SJCRH30 (cell line): ENCODE results near the genes PTPRG and CADPS.

DNA sequence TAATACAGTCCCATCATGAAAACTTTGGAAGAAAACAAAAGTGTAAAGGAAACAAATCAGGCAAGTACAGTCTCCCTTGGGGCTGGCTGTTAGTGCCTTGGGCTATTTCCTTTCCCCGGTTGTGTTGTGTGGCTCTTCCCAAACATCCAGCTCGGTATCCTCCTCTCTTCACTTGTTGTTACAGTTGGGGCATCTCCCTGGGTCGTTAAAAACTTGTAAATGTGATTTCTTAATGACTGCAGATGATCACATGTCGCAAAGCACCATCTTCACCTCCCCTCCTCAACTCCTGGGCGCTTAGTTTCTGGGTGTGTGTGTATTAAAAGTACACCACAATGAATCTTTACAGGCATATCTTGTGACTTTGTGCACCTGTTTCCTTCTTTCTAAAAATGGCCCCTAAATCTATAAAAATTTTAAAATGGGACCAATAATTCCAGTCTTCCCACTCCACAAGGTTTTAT, 4.7 kb upstream of the FAM3D start:
- RAMPAGE, long total RNA = no peak

DNA sequence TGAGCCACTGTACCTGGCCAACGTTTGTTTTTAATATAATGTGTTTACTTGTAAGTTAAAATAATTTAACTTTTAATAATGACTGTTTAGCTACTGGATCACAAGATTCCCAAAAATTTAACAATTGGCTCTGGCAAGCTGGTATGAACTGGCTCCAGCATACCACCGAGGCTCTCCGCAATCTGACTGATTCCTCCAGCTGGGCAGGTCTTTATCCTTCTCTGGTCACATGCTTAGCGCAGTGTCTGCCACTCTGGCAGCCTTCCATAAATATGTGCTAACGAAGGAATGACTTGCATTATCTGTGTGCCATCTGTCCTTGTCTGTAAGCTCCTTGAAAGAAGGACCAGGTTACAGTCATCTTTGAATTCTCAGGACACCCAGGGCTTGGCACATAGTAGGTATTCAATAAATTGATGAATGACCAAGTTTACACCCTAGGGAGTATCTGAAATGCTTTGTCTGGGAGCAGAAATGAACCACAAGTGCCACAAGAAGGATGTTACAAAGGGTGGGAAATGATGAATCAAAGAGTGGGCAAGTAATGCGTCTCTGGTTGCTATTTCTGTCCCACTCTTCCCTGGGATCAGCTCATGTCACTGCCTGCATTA, 16.4 kb upstream of the FAM3D start:
- RAMPAGE, long total RNA = no peak

GRCh38 chr3:59040744-59041301, 9.0 kb downstream of the CFAP20DC start:
- RAMPAGE, long total RNA = no peak

DNA sequence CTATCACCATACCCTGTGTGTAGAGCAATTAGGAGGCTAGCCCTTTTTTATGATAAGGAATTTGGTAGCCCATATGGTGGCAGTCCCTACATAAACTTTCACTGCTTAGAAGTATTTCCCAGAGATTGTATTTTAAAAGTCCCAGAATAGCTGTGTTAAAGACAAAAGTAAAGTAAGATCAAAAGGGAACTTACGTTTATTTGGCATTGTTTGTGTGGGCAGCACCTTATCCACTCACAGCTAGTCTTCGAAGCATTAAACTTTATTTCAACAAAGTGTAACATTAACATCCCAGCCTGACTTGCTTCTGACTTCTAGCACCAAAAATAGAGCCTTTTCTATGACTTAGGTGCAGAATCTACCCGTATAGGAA, 960.5 kb upstream of the CFAP20DC start:
- RAMPAGE, long total RNA = no peak

DNA sequence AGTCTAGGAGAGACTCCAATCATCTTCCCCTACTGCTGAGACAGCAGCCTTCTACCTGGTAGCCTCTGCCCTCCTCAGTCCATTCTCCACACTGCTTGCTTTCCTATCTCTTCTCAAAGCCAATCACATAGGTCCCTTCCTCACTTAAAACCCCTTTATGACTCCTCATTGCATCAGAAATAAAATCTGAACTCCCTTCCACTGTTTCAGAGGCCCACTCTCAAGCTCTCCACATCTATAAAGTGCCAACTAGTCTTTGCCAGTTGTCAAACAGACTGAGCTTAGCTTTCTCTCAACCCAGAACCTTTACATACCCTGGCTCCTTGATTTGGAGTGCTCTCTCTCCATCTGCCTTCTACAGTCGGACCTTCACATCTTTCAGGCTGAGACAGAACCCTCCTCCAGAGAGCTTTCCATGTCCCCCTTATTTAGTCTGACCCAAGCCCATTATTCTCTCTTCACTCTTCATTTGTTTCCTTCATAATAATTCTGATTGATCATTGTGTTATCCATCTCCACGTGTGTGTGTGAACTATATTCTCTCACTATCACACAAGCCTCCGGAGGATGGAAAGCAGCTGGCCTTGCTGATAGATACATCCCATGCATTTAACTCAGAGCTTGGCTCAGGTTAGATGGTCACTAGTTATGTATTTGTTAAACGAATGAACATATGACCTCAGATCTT, 1082.0 kb upstream of the CFAP20DC start:
- RAMPAGE, long total RNA = no peak

GRCh38 chr3:60224060-60224578, 1027.1 kb downstream of the FHIT start:
- RAMPAGE, long total RNA = no peak

- RAMPAGE, long total RNA = no peak
These were observed 1.2 kb downstream of the FHIT start for GRCh38 chr3:61249965-61250500.

DNA sequence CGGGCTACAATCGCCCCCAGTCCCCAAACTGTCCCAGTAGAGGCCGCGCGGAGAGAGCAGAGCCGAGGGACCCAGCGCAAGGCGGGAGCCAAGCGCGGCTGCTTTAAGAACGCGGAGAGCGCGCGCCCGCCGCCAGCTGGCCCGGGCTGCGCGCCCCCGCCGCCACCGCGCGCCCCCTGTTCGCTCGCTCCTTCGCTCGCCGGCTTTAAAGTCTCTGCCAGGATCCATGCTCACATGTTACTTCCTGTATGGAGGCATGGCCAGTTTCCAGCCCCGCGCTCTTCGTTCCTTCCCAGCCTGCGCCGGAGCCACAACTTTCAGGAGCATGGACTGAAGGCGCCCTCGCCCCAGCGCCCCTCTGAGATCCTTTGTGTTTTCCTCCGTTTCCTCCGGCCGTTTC, at the start of gene PTPRG:
Gene PTPRG, plus strand, starts transcription at position 235 of the 400 bp plus-strand sequence.
- RAMPAGE, long total RNA = no peak

DNA sequence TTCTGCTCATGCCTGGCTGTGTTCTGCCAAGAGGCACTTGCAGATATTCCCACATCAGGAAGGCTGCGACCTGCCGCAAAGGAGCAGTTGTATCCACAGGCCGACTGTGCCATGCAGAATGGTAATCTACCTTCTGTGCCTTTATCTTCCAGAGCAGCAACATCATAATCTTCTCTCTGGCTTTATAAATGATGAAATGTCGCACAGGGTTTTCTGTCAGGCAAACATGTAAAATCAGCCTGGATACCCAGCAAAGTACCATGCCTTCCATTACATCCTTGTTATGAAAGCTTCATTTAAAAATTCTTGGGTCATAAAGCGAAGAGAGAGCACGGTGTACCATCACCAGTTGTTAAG, 224.0 kb upstream of the C3orf14 start:
- RAMPAGE, long total RNA = no peak

DNA sequence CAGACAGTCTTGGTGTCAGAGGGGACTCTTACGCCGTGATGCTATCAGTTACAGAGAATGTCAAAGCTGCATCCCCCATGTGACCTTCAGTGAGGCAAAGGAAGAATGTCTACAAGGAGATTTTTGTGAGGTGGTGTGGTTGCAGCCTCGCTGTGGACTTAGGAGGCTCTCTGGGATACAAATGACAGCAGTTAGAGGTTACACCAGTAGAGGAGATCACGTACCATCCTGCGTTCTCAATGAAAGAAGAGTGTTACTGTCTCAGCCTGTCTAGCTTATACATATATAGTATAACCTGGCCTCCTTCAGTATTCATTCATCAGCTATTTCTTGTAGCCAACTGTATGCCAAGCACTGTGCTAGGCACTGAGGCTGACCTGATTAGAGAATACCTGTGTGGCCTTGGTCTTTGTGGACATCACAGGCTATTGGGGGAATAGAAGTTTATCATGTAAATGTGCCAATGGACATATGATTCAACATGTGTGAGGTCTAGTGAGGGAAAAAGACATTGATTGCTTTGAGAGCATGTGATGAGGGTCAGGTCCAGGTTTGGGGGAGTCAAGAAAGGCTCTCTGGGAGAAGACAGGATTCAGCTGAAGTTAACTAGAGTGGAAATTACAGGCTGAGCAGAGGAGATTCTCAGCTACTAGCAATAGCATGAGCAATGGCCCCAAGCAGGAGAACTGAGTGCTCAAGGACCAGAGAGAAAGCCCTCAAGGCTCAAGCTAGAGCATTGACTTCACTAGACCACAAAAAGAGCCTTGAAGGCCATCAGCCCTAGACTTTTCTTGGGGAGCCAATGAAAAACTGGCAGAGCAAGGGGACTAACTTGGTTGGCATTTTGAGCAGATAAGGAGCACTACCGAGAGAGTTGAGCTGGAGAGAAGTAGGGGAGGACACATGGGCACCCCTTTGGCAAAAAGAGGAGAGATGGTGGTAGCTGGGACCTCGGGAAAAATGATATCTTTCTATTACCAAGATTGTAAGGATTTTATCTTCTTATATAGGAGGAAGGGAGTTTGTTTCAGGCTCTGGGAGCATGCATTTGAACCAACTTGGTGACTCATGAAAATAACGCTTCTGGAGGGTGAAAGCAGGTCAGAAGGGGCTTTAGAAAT, 223.3 kb upstream of the C3orf14 start:
- RAMPAGE, long total RNA = no peak

DNA sequence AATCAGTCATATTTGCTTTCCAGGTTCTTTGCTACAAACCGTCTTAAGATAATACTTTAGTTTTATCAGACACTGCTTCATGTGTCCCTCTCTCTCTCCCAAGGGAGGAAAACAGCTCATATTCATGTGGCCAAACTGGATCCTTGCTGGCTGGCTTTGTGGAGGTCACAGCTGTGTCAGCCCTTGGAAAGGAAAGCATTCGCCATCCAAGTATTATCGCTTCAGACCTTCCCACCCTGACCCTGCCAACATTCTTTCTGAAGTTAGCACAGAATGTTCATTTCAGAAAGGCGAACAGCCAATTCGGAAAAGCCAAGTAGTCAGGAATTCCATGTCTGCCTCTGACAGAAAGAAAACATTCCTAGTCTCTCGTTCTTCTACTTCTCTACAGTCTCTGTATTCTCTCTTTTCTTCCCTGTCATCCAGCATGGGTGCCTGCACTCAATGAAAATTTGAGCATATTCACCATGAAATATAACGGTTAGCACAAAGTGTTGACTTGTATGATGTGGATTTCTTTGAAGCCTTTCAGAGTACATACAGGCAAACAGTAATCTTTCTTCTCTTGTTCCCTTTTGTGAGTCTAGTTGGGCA, 159.0 kb upstream of the C3orf14 start:
- RAMPAGE, long total RNA = no peak

DNA sequence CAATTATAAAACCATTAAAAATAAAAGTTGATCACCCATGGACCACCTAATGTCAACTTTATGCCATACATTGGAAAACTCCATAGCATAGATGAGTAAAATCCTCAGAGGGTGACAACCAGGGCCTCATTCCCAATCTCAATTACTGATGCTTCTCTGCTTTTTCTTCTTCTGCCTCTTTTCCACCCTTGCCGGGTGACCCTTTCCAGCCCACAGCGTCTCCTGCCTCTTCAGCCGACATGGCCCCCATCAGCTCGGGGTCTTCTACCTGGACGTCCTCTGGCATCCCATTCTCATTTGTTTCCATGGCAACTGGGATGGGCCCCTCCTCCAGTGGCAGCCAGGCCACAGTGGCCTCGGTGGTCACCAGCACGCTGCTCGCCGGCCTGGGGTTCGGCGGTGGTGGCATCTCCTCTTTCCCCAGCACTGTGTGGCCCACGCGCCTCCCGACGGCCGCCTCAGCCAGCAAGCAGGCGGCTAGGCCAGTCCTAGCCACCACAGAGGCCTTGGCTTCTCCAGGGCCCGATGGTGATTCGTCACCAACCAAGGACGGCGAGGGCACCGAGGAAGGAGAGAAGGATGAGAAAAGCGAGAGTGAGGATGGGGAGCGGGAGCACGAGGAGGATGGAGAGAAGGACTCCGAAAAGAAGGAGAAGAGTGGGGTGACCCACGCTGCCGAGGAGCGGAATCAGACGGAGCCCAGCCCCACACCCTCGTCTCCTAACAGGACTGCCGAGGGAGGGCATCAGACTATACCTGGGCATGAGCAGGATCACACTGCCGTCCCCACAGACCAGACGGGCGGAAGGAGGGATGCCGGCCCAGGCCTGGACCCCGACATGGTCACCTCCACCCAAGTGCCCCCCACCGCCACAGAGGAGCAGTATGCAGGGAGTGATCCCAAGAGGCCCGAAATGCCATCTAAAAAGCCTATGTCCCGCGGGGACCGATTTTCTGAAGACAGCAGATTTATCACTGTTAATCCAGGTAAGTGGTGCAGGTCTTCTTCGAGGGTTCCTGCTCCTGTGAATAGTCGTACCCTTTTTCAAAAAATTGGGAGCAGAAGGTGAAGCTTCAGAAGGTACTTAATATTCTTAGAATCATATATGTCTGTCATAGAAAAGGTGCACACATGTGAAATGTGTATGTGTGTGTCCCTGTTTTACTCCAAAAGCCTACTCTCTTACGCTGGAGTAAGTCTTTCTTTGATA, 115.5 kb upstream of the C3orf14 start:
- RAMPAGE, long total RNA = no peak

- RAMPAGE, long total RNA = no peak
These were observed 75.3 kb upstream of the C3orf14 start for GRCh38 chr3:62243527-62244005.

DNA sequence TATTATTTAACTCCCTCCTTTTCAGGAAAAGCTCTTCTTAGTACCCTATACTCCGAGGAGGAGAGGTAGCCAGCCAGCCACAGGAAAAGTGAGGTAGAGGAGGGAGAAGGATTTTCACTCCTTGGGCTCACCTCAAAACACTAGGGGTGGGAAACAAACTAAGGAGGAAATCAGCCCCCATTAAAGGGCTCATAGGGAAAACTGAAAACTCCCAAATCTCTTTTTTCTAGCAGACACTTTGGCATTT, 16.6 kb downstream of the FEZF2 start:
- RAMPAGE, long total RNA = no peak

DNA sequence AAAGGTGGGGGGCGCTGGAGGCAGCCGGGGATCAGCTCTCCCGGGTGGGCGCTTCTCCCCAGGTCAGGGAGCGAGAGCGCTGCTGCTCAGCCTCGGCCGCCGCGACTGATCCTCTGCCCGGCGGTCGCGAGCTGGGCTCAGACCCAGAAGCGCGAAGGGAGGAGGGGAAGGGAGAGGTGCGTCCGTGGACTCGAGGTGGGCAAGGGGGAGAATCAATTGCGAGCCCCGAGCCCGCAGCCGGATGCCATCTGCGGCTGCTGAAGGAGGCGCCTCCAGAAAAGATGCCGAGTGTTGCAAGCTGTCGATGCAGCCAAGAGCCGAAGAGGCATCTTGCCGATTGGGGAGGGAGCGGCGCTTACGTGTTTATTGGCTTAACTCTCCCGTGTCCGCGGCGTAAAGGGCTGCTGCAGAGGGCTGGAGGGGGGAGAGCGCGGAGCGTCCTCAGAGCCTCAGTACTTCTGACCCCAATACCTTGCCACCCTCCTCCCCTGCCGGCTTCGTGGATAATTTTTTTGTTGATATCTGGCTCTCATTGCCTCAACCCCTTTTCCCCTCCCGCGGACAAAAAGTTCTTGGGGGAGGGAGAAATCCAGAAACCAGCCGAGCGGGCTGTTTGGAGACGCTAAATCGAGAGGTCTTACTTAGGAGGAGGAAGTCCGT, at the start of gene CADPS:
Gene CADPS, minus strand, starts transcription at position 339 of the 660 bp plus-strand sequence.
- RAMPAGE, long total RNA = no peak

GRCh38 chr3:63975567-63976169, 47.6 kb downstream of the PSMD6 start:
- RAMPAGE, long total RNA = no peak

GRCh38 chr3:63999334-64000210, 23.7 kb downstream of the PSMD6 start:
- RAMPAGE, long total RNA = no peak

DNA sequence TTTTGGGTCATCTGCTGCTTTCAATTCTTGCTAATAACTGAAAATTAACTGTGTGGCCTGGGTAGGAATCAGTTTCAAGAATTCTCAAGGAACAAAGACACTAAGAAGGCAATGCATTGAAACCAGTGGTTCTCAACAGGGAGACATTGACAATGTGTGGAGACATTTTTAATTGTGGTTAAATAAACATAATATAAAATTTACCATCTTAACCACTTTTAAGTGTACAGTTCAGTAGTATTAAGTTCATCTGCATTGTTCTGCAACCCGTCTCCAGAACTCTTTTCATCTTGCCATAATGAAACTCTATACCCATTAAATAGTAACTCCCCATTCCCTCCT, 69.4 kb upstream of the PSMD6 start:
- RAMPAGE, long total RNA = no peak

GRCh38 chr3:64098952-64099636, 75.8 kb upstream of the PSMD6 start:
- RAMPAGE, long total RNA = no peak

- RAMPAGE, long total RNA = no peak
These were observed 63.5 kb downstream of the PRICKLE2 start for GRCh38 chr3:64161678-64162159.